ENCODE measurements around the gene UBE2Q1.

- PRO-cap: no peak
- RAMPAGE, long total RNA, 3 experiments: no peak in any of the 3 experiments
Measured at GRCh38 chr1:154556371-154556914, 2.0 kb downstream of the UBE2Q1 start.

DNA sequence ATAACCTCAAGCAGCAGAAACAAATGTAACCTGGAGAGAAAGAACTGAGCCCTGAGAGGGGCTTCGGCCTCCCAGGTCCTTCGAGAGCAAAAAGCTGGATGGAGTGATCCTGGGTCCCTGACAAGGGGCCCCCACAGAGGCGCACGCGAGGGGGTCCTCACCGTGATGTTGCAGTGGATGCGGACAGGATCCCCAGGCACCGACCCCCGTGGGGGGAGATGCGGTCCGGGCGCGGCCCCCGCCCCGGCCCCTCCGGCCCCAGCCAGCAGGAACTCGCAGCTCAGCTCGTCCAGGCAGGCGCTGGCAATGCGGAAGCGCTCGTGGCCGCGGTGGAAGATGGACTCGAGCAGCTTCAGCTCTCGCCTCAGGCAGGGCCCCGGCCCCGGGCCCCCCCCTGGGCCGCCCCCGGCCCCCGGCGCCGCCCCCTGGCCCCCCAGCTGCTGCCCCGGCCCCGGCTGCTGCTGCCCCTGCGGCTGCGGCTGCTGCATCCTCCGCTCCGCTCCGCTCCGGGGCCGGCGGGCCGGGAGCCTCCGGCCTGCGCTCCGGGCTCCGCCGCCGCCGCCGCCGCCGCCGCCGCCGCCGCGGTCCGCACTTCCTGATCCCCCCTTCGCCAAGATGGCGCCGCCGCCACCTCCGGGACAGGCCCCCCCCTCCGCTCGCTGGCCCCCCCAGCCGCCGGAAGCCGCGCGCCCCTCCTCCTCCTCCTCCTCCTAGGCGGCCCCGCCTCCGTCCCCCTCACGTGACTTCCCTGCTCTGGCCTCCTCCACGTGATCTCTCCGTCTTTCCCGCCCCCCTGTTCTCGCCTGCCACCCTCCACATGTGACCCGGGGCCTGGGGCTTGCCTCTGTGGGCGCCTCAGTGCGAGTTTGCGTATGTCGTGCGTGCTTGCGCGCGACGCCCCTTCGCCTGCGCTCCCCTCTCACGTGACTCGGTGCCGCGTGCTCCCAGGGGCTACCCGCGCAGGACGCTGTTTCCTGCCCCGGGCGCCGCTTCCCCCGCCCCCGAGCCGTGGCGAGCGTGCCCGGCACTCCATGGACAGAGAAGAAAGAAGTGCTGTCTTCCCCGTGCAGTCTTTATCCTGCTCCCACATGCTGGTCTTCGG, at the start of gene UBE2Q1:
Gene UBE2Q1, minus strand, starts transcription at position 597 of the 1,102 bp plus-strand sequence.
- PRO-cap: bidirectional peak, plus-strand start at position 321 of the sequence, minus-strand start at position 338 of the sequence; bidirectional peak, plus-strand start at position 926 of the sequence, minus-strand start at position 612 of the sequence
- RAMPAGE, long total RNA, 3 experiments: start-site peak on the plus strand in 1 of 3 experiments, centred at position 940 of the sequence, 7 reads per replicate; start-site peak on the minus strand in 1 of 3 experiments, centred at position 297 of the sequence, 12 reads per replicate

GRCh38 chr1:154574595-154575616, 7.3 kb downstream of the CHRNB2 start:
- PRO-cap: no peak
- RAMPAGE, long total RNA, 3 experiments: no peak in any of the 3 experiments

DNA sequence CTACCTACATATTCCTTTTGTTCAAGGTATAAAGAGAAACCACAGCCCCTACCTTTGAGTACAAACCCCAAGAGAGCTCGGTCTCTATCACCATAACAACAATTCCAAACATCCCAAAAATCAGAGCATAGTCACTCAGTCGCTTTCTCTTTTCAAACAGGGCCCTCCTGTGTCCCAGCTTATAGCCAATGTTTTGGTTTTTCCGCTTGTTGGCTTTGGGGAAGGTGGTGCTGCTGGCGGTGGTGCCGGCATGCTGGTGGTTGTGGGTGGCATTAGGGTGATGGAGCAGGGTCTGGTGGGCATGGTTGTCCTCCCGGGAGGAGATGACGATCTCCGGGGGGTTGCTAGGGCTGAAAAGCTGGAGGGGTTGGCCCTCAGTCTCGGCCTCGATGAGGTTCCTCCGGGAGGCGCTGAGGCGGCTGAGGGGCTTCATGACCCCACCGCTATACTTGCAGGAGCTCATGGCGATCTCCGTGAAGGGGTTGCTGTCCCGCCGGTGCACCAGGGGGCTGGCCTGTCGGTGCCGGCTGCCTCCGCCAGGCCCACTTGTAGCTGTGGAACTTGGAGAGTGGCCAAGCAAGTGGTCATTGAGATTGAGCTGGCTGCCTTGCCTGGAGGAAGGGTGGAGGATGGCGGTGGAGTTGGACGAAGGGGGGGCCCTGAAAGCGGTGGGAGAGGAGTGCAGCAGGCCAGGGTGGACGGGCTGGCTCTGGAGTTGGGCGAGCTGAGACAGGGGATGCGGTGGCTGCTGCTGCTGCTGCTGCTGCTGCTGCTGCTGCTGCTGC, 909 bp downstream of the KCNN3 start:
- PRO-cap: no peak
- RAMPAGE, long total RNA, 3 experiments: no peak in any of the 3 experiments

GRCh38 chr1:154896676-154897597, 26.9 kb upstream of the KCNN3 start:
- PRO-cap: no peak
- RAMPAGE, long total RNA, 3 experiments: no peak in any of the 3 experiments

GRCh38 chr1:154937132-154938089, 892 bp upstream of the PMVK start:
- PRO-cap: bidirectional peak, plus-strand start at chr1:154937294, minus-strand start at chr1:154936958; unidirectional peak, plus-strand start at chr1:154937356; bidirectional peak, plus-strand start at chr1:154937578, minus-strand start at chr1:154937589
- RAMPAGE, long total RNA, 3 experiments: no peak in any of the 3 experiments

DNA sequence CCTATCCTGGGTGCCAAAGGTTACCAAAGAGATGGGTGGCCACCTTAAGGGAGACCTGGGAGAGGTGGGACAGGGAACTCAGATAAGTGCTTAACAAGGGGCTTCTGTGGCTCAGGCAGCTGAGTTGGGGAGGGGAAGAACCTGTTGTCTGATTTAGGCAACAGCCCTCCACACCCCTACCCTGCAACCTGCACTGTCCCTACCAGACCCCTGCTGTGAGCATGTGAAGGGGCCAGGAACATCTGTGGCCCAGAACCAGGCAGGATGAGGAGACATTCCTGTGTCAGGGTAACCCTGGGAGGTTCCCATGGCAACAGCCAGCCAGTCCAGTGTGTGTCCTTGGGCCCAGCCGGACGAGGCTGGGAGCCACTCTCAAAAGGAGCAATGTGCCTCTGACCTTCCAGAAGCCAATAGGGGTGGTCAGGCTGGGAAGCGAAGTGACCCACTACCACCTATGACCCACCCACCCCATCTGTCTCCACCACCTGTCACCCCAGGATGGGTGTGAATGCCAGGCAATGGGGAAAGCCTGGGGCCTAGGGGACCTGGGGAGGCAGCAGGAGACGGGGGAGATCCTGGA, 4.8 kb upstream of the PMVK start:
- PRO-cap: no peak
- RAMPAGE, long total RNA, 3 experiments: no peak in any of the 3 experiments

- PRO-cap: bidirectional peak, plus-strand start at chr1:154961547, minus-strand start at chr1:154961485
- RAMPAGE, long total RNA, 3 experiments: no peak in any of the 3 experiments
Measured at GRCh38 chr1:154961180-154961614, 385 bp downstream of the PYGO2 start.

- PRO-cap: bidirectional peak, plus-strand start at chr1:155012392, minus-strand start at chr1:155012258
- RAMPAGE, long total RNA, 3 experiments: no peak in any of the 3 experiments
Measured at GRCh38 chr1:155011918-155012597, 9.5 kb downstream of the ZBTB7B start.

- PRO-cap: bidirectional peak, plus-strand start at chr1:155017471, minus-strand start at chr1:155017283; bidirectional peak, plus-strand start at chr1:155017602, minus-strand start at chr1:155017593
- RAMPAGE, long total RNA, 3 experiments: no peak in any of the 3 experiments
Measured at GRCh38 chr1:155016953-155017902, 14.6 kb downstream of the ZBTB7B start.

DNA sequence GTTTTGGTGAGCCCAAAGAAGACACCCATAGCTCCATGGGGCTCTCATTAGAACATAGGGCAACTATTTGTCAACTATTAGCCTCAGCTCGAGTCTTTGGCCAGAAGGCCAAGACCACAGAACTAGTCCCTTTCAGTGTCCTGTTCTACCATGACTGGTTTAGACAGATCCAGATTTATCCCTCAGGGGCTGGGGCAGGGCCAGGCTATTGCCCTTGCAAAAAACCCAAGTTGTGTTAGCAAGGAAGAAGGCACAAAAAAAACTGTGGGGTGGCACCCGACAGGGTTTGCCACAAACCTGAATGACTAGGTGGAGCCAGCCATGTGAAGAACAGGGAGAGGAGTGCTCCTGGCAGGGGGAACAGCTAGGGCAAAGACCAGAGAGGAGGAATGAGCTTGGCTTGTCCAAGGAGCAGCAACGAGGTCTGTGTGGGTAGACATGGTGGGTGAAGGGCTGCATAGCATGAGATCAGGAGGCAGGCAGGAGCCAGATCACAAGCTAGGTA, 4.2 kb downstream of the DCST1 start:
- PRO-cap: no peak
- RAMPAGE, long total RNA, 3 experiments: no peak in any of the 3 experiments

- PRO-cap: unidirectional peak, plus-strand start at chr1:155050642
- RAMPAGE, long total RNA, 3 experiments: no peak in any of the 3 experiments
Measured at GRCh38 chr1:155050101-155050781, 875 bp upstream of the ADAM15 start.

DNA sequence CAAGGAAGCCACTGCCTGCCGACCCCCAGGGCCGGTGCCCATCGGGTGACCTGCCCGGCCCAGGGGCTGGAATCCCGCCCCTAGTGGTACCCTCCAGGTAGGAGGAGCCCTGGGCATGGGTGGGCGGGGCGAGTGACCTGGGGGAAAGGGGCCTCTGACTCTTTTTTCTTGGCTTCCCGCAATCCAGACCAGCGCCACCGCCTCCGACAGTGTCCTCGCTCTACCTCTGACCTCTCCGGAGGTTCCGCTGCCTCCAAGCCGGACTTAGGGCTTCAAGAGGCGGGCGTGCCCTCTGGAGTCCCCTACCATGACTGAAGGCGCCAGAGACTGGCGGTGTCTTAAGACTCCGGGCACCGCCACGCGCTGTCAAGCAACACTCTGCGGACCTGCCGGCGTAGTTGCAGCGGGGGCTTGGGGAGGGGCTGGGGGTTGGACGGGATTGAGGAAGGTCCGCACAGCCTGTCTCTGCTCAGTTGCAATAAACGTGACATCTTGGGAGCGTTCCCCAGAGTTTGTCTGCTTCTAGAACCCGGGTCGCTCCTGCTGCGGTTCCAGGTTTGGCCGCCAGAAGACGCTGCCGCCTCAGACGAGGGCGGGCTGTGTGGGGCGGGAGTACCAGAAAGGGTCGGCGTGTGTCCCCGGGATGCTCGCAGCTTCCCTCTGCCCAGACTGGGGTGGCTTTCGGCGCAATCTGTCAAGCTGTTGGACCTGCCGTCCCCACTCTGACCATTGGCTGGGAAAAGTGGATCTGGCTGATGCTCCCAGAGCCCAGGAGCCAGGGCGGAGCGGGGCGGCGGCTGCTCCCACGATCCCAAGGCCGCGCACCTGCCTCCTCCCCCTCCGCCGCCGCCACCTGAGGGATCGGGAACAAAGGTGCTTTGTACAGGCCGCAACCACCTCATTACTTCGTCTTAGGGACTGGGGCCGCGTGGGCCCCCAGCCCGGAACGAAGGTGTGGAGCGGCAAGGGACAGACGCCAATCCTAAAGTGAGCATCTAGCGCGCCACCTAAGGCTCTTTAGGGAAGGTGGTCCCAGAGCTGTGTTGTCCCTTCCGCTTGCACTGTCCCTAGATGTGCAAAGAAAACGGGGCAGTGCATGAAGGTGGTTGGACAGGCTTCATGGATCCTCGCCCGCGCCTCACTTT, 895 bp upstream of the EFNA4 start:
- PRO-cap: no peak
- RAMPAGE, long total RNA, 3 experiments: no peak in any of the 3 experiments

DNA sequence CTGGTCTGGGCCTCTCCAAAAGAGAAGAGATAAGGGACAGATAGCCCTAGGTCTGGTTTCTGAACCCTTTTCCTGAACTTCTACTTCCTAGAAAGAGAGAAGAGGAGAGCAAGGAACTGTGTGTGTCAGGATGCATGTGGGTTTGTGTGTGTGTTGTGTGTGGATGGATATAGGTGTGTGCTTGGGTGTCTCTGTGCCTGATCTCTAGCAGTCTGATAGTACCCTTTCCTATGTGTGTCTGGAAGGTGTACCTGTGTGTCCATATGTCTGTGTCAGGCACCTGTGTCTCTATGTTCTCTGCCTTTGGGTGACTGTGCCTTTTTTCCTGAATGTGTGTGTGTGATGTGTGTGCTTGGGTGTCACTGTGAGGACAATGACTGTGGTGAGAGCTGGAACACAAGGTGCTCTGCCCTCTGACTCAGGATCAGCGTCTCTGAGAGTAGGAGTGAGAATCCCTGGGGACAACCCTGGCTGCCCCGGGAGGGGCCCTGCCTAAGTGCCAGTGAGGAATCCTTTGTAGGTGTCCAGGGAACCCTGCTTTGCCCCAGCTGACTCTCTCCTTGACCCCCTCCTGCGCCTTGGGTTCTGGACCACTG, 883 bp upstream of the EFNA3 start:
- PRO-cap: no peak
- RAMPAGE, long total RNA, 3 experiments: no peak in any of the 3 experiments

DNA sequence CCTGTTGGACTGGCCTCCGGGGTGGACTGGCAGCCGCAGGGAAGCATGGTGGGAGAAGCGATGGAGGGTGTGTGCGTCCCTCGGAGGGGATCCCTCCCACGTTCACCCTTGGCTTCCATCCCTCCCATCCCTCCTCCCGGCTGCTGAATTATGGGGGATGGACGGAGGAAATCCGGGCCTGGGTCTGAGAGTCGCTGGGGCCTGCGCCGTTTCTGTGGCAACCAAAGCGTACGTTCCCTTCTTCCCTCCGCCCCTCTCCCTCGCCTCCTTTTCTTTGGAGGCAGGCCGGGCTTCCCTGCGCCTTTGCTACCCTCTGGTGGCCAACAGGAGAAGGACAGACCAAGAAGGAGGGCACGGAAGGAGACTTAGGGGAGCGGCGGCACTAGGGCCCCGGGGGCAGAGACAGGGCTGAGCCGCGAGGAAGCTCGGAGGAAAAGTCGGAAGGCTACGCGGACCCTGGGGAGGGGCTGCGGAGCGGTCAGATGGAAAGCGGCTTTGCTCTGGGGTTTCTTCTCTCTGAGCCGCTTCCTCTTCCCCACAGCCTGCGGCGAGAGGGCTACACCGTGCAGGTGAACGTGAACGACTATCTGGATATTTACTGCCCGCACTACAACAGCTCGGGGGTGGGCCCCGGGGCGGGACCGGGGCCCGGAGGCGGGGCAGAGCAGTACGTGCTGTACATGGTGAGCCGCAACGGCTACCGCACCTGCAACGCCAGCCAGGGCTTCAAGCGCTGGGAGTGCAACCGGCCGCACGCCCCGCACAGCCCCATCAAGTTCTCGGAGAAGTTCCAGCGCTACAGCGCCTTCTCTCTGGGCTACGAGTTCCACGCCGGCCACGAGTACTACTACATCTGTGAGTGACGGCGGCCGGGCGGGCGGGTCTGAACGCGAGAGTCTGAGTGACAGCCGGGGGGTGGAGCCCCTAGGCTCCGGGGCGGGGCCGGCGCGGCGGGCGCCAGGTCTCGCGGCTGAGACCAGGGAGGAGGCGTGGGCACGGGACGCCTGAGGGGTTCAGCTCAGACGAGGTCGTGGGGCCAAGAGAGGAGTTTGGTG, 6.2 kb downstream of the EFNA3 start:
- PRO-cap: unidirectional peak, plus-strand start at position 475 of the sequence; bidirectional peak, plus-strand start at position 927 of the sequence, minus-strand start at position 585 of the sequence
- RAMPAGE, long total RNA, 3 experiments: no peak in any of the 3 experiments

DNA sequence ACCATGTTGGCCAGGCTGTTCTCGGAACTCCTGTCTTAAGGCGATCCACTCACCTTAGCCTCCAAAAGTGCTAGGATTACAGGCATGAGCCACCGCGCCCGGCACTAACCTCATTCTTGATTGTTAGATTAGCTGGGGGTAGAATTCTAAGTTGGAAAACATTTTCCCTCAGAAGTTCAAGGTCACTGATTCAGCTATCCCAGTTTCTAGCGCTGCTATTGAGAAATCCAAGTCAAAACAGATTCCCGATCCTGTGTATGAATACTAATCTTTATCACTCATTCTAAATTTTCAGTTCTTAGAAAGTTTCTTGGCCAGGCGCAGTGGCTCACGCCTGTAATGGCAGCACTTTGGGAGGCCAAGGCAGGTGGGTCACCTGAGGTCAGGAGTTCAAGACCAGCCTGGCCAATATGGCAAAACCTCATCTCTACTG, 24.3 kb upstream of the EFNA1 start:
- PRO-cap: no peak
- RAMPAGE, long total RNA, 3 experiments: no peak in any of the 3 experiments

GRCh38 chr1:155104838-155105346, 22.8 kb upstream of the EFNA1 start:
- PRO-cap: no peak
- RAMPAGE, long total RNA, 3 experiments: no peak in any of the 3 experiments

GRCh38 chr1:155153595-155154019, 13.3 kb upstream of the DPM3 start:
- PRO-cap: no peak
- RAMPAGE, long total RNA, 3 experiments: no peak in any of the 3 experiments

DNA sequence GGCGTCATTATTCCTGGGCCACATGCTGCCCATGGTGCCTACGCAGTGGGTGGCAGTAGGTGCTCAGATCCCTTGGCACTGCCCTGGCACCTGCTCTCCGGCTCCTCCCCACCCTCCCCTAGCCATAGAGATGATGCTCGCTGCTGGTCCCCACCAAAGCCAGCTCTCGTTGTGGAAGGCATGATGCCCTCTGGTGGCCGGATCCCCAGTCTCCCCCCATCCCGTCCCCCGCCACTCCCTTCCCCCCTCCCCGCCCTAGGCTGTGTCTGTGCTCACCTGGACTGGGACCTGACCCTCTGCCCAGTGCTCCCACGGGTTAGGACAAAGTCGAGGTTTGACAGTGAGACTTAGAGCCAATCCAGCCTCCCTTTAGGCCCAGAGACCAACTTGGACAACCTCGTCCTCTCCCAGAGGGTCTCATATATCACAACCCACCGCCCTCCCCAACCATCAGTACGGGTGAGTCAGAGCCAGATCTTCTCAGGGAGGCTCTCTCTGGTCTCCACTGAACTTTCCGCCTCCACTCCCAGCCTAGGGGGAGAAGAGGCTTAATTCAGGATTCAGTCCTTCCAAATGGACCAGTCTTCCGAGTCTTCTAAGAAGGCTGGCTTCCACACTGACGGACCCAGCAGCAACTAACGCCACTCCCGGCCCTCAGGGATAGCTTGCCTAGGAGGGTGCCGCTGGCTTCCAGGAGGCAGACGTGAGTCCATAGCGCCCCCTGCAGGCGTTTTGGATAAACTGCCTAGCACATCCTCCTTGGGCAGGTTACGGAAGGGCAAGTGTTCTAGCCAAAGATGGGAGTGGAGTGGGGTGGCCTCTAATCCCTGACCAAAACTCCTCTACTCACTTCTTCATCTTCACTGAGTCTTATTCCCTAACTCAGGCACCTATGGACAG, 5.5 kb downstream of the KRTCAP2 start:
- PRO-cap: no peak
- RAMPAGE, long total RNA, 3 experiments: no peak in any of the 3 experiments

GRCh38 chr1:155320996-155321759, 484 bp downstream of the RUSC1 start:
- PRO-cap: unidirectional peak, minus-strand start at chr1:155321443
- RAMPAGE, long total RNA, 3 experiments: start-site peak on the minus strand in 1 of 3 experiments, at chr1:155321054-155321706 at its widest, 15 reads per replicate